GM23338 (cell line): ENCODE measurements around a stretch of chr4.

DNA sequence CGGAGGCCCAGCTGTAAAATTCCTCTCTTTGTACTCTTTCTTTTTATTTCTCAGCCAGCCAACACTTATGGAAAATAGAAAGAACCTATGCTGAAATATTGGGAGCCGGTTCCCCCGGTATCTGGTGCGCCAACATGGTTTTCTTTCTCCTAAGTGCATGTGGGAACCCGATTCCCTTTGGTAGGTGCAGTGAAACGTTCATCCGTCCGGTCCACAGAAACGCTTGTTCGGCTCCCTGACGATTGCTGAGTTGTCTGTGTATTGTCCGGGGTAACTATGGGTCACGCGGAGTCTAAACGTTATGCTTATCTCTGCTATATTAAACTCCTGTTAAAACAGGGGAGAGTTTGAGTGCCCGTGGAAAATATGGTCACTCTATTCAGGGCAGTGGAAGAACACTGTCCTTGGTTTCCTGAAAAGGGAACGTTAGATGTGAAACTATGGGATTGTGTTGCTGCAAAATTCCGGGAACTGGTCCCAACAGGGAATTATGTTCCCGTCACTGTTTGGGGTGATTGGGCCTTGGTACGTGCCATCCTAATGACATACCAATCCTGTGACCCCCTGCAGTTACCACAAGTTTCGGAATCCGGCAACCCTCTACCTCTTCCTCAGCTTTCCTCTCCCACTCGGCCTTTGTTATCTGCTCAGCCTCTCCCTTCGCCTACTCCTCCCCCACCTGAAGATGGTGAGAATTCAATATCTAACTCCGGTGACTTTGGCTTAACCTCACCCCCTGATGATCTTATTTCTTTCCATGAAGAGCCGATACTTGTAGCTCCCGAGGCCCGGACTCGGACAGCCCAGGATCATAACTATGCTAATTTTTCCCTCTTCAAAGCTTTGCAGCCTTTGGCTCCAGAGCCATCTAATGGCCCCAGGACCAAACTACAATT is 32.3 kb upstream of the MGST2 start:
- PRO-cap: unidirectional peak, plus-strand start at position 573 of the sequence
- RAMPAGE, long total RNA: no peak

DNA sequence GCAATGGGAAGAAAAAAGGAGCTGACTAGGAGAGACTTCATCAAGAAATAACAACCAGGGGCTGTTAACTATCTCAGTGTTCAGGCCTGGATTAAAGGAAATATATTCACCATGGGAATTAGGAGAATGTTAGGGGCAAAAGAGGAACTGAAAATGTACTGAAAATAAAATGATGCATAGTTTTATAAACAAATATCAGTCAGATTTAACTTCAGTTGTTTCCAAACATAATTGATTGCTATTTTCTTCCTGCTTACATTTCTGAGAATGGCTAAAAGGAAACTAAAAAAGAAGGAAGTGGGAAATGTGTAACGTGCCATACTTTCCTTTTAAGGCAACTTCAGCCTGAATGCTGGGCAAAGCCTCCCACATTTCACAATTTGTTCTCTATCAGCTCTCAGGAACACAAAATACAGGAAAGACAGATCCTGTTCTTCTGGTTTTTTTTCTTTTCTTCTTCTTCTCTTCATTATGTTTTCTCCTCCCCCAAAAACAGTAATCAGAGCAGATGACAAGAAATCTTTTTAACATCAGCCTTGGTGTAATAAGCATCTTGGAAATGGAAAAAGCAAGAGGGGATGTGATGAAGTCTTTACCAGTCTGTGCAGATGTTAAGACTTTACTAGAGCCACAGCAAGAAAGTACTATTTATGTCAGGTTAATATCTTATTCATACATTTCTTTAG is 178.0 kb downstream of the MAML3 start:
- PRO-cap: no peak
- RAMPAGE, long total RNA: no peak

DNA sequence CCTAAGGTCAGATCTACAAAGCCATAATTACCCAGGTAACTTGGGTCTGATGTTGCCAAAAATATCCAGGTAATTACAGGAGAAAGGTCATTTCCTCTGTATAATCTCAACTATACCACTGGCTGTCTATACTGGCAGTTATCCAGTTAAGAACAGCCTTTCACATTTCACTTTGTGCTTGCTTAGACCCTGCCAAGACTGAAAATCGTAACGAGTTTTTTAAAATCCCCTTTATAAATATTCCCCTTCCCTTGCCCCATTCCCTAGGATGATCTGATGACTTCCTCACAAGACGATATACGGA is 105.5 kb downstream of the MAML3 start:
- PRO-cap: no peak
- RAMPAGE, long total RNA: no peak

DNA sequence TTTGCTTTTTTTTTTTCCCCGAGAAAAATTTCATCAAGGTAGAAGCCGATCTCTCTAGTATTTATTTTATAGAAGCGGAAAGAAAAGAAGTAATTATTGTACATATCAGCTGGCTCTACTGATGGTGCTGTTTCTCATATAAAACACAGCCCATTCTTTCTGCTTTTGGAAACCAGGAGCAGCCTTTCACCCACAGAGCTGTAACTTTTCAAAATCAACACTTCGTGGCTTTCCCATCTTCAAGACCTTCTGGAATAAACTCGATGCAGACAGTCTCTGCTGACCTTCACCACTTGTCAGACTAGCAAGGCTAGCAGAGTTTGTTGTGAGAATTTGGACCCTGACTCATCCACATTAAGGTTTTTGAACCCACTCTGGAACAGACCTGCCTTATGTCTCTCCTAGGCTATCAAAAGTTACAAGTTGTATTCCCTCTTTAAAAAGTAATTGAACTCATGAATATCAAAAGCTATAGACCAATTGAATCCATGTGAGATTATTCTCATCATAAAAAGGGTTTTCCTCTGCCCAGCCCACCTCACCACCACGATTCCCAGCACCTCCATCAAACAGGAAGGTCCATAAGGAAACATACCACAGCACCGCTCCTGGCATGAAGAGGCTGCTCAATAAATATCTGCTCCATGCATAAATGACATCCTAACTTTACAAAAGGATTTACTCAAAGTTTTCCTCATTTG is 88.6 kb downstream of the MAML3 start:
- PRO-cap: no peak
- RAMPAGE, long total RNA: no peak

DNA sequence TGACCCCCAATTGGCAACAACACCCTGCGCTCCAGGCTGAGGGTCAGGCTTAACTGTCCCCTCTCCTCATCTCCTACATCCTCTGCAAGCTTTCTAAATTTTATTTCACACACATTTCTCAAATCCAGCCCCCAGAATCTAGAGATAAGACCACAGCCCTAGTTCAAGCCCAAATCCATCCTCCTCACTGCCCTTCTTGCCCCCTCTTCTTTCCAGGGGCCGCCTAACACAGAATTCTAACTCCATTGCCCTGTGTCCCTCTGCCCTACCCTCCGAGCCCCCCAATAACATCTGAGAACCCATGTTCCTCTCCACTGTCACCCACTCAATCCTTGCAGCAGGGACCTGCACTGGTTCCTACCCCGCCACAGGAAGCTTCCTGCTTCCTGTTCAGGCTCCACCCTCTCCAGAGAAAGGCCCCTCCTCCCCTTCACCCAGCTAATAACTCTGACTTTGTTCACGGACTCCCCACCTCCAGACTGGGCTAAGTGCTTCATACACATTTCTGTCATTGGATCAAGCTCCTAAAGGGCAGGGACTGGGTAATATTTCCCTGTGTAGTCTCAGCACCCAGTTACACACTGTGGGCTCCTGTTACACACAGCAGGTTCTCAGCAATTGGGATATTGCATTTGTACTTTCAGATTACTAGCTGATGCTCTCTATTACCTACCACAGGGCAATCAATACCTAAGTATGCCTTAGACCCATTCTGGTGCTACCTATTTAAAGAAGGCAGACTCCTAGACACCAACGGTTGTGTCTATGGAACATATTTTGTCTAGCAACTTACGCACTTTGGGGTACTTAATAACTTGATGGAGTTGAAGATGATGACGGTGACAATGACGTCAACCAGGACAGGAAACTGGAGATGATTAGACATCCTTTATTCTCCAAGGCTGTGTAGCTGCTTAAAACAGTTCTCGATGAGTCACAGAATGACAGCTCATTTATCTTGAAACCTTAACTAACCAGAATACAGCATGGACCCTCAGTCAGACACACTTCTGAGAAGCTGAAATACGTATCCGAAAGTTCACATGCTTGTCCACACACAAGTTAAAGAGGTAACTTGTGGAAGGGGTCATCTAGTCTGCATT is 58.2 kb downstream of the MAML3 start:
- PRO-cap: no peak
- RAMPAGE, long total RNA: no peak

- PRO-cap: no peak
- RAMPAGE, long total RNA: no peak
These were observed 57.0 kb downstream of the MAML3 start for GRCh38 chr4:140096826-140097481.

DNA sequence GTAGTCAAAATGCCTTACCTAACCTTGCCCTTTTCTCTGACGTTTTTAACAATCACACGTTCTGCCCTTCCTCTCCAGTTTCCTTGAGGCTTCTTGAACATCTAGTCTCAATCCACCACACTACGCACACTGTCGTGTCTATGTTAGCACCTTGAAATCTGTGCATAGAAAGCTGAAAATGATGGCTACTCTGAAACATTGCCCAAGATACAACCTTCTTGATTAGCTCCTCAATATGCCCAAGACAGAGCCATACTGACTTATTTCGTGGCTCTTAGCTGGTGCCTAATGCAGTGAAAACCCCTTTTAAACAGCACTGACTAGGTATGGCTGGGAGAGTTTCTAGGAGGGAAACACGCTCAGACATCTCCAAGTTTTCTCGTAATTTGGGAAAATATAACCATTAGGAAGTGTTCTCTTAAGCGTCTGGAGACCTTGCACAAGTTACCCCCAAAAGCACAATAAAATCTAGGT is 29.8 kb downstream of the MAML3 start:
- PRO-cap: no peak
- RAMPAGE, long total RNA: no peak

DNA sequence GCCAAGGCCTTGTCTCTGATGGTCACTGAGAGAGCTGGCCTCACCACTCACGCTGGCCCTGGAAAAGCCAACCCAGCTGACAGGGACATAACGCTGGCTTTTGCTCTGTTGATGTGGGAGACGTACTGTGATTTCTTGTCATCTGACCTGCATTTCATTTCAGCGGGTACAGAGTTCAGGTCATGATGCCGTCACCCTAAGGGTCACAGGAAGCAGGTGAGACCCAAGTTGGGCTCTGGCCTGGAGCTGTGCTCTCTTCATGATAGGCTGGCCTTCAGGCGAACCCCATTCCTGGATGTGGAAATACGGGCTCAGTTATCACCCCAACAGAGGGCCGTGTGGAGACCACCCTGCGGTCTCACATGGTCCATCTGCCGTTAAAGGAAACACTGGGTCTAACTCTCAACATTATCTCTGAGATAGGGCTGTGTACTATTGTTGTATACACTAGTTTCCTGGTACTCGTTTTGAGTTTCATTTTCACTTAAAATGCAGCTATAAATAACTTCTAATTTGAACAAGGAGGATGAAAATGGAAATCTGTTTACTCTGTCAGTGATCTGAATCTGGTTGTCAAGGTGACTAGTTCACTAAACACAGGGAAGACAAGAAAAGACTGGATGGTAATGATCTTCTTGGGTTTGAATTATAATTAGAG is 89.2 kb downstream of the TBC1D9 start:
- PRO-cap: no peak
- RAMPAGE, long total RNA: no peak

DNA sequence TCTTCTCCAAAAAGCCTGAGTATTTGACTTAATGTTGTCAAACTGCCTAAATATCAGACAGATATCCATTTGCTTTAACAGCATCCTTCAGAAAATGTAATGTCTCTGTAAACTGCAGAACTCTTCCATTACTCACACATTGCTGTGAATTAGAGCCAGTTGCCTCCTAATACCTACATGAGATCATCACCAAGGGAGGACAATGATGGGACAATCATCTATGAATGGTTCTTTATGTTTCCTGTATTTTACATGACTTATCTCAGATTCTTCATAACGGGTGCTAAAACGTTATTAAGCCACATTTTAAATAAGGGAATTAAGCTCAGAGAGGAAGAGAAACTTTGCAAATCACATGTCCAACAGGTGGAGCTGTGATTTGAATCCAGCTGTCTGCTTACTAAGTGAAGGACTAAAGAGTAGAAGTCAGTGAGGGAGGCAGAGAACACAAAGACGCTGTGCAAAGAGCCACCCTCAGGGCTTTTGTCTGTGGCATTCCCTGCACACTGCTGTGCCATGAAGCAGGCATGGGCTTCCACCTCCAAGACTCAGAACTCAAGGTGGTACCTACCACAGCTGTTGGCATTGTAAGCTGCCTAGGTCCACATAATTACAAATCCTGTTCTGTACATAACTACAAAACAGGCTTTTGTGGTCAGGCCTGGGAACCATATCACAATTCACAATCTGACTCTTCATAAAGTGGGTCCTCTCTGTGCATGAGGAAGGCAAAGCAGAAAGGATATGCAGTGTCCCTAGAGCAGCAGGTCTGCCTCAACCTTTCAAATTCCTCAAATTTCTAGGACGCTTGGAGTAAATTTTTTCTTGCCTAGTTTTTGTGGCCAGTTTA is 12.9 kb downstream of the TBC1D9 start:
- PRO-cap: no peak
- RAMPAGE, long total RNA: no peak

GRCh38 chr4:140756186-140756259 is 162 bp downstream of the TBC1D9 start:
- PRO-cap: bidirectional peak, plus-strand start at chr4:140756215, minus-strand start at chr4:140756157
- RAMPAGE, long total RNA: no peak

DNA sequence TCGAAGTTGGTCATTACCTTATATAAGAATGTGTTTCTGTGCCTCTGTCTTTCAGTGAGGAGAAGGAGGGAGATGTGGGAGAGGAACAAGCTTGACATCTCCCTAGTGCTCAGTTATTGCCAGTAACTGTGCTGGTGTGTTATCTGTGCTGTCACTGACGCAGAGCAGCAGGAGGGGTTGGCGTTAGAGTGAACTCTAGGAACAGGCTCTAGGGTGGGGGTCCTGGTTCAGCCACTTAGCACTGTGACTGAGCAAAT is 34.0 kb upstream of the TBC1D9 start:
- PRO-cap: no peak
- RAMPAGE, long total RNA: no peak

- PRO-cap: no peak
- RAMPAGE, long total RNA: no peak
These were observed 110.6 kb upstream of the TBC1D9 start for GRCh38 chr4:140866398-140867612.

- PRO-cap: no peak
- RAMPAGE, long total RNA: no peak
These were observed 185.8 kb downstream of the RNF150 start for GRCh38 chr4:140947484-140947826.

GRCh38 chr4:141229343-141229945 is 8.7 kb downstream of the ZNF330 start:
- PRO-cap: no peak
- RAMPAGE, long total RNA: no peak

DNA sequence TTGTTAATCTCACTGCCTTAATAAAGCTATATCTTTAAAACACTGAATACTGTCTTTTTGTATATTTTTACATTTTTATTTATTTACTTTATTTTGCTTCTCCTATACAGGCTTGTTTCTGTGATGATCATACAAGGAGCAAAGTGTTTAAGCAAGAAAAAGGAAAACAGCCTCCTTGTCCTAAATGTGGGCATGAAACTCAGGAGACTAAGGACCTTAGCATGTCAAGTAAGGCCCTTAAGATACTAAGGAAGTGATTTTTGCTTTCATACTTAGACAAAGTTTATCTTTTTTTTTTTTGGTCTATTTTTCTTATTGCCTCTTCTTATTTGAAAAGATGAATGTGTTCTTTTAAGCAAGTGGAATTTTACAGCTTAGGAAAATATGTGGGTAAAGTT is 11.7 kb downstream of the ZNF330 start:
- PRO-cap: no peak
- RAMPAGE, long total RNA: no peak

GRCh38 chr4:141657881-141658456 is 21.6 kb downstream of the IL15 start:
- PRO-cap: no peak
- RAMPAGE, long total RNA: no peak

DNA sequence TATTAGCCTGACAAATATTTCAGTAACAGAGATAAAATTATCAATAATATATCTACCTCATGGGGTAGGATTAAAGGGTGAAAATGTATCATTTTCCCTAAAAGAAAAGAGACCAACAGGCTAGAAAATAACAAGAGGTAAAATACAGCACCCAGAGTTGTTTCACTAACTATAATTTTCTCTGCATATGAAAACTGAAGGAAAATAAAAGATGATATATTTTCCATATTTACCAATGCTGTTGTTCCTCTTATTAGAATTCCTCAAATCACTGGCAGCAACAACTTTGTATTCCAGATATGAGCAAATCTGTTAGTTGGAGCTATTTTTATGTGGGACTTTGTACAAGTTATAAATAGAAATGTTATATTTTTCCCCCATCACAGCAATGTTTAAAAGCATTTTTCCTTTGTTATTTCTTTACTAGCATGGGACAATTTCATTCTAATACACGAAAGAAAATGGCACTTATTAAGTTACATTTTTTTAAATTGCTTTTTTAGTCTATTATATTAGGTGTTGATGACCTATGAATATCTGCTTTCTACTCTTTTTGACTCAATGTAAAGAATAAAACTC is 540.4 kb downstream of the INPP4B start:
- PRO-cap: no peak
- RAMPAGE, long total RNA: no peak

- PRO-cap: no peak
- RAMPAGE, long total RNA: no peak
These were observed 21.6 kb upstream of the USP38 start for GRCh38 chr4:143163091-143163532.

GRCh38 chr4:143183818-143184541 is 737 bp upstream of the USP38 start:
- PRO-cap: bidirectional peak, plus-strand start at chr4:143184396, minus-strand start at chr4:143184419
- RAMPAGE, long total RNA: no peak

DNA sequence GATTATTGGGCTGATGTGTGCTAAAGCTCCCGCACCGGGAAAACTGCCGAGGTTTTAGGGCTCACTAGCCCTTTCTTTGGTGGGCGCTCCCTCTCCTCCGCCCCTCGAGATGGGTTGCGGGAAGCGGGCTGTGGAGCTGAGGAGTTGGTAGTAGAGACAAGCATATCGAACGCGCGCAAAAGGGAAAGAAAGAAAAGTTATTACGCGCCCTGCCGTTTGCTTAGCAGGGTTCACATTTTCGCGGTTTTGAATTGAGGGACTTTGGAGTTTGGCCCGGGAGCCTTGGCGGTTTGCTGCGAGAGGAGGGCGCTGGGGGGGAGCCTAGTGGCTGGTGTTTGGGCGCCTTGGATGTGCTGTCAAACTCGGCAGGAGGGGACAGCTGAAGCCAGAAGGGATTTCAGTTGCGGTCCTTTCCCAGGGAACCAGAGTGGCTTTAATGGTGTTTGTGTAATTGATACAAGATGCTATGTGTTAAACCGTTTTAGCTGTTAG is 996 bp downstream of the GAB1 start:
- PRO-cap: no peak
- RAMPAGE, long total RNA: no peak